ENCODE measurements around the genes OSTC, SEC24B, RRH, FAM241A and ALPK1.

- RRBS, 2 experiments = no CpG with 5 or more reads among the region's 1 CpG
Measured at GRCh38 chr4:108029988-108030209, 40.2 kb downstream of the HADH start.

GRCh38 chr4:108081324-108081843, 87.3 kb downstream of the LEF1 start:
- RRBS, 2 experiments = 86 to 94% methylated on average over 3 of the region's 16 CpGs

- RRBS, 2 experiments = no CpG with 5 or more reads among the region's 12 CpGs
Measured at GRCh38 chr4:108141350-108142050, 27.2 kb downstream of the LEF1 start.

DNA sequence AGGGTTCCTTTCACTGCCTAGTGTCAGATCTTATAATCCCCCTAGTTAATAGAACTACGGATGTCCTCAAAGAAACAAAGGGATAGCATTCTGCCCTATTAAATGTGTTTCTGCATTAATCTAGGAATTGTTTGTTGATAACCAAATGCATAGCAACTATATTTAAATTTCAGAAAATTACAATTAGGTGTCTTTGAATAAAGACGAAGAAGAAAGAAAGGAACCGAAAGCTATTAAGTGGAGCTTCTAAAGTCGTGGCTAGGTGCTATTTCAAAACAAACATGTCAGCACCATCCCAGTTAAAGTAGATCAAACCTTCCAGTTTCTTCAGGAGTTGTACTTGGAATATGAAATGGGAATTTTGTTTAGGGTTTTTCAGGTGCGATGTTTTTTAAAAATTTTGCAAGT, 201.2 kb upstream of the LEF1 start:
- RRBS, 2 experiments = no CpG with 5 or more reads among the region's 5 CpGs

DNA sequence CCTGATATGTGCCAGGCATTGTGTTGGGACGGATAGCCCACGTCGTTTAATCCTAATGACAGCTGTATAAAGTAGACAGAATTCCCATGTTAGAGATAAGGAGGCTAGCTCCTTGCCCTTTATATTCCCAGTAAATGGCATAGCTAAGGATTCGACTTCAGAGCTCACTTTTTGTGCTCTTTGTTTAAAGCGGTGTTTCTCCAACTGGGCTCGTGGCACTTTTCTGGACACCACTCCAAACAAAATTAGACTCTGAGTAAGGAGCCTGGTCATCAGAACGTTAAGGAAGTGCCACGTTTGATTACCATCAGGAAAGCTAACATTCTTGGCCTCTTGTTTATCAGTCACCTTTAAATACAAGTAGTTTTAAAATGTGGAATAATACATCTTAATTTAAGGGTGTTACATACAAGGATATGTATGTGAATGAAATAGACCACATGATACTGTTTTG, 1.1 kb downstream of the RPL34 start:
- RRBS, 2 experiments = no CpG with 5 or more reads among the region's 8 CpGs

DNA sequence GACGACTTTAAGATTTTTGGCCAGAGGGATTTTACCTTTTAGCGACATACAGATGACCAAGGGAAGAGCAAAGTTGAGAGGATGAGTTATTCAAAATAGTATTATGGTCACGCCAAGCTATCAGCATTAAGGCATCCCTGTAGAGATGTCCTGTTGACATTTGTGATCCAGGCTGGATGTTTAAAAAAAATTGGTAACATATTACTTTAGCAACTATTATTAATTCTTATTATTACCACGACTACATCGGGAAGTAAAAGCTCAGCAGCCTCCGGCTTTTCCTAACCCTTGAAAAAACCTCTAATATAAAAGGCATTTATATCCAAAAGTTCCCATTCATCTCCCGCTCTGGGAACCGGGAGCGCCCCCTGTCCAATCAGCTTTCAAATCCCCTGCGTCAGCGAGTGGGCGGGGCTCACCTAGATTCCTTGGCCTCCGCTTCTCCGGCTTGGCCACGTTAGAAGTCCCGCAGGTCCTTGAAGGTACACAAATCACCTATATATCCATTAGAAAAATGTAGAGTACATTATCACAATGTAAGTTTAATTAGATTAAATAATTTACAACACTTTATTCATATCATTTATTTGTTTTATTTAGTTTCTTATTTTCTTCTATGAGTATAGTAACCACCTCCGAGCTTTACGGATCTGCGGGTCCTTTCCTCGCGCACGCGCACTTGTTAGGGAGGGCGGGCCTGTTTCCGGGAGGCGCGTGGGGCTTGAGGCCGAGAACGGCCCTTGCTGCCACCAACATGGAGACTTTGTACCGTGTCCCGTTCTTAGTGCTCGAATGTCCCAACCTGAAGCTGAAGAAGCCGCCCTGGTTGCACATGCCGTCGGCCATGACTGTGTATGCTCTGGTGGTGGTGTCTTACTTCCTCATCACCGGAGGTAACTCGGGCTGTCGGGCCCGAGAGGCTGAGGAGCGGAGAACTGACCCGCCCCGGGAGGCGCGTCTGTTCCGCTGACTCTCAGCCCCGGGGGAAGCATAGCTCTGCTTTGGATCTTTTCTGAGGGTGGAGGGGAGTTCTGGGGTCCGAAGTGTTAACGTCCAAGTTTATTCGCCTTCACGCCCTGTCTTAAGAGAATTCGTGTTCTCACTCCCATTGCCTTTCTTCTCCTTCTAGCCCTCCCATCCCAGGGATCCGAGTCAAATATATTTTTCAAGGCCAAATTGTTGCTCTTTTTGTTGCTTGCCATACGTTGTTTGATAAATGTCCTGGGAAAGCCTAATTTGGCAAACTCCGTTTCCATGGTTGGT, at the start of gene OSTC:
TSS of gene OSTC (plus strand) at position 698 of the 1,263 bp plus-strand sequence.
- RRBS, 2 experiments = under 1 to 7% methylated on average over 13 of the region's 54 CpGs

DNA sequence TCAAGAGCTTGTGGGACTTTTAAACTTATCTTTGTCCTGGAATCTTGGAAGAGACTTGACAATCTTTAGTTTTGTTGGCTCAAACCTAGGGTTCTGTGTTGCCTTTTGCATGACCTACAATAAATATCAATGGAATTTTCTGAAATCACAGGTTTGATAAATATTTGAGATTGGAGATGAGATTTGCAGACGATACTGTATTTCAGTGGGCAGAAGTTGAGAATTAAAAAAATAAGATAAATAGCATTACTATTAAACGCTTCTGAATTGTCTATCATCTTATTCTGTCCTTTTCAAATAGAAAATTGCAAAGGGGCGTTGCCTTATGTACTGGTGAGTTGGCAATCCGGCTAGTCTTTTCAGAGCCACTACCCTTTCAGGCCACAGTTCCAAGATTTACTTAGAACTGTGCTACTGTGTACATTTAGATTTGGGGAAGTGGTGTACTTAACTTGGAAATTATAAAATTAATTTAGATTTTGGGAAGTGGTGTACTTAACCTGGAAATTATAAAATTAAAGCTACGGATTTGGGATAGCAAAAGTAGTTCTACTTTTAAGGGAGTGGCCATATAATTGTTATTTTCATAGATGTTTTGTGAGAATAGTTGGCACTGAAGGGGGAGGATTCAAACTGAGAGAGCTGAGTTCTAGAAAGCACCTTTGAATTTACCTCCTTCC, 962 bp downstream of the OSTC start:
- RRBS, 2 experiments = no CpG with 5 or more reads among the region's 5 CpGs

DNA sequence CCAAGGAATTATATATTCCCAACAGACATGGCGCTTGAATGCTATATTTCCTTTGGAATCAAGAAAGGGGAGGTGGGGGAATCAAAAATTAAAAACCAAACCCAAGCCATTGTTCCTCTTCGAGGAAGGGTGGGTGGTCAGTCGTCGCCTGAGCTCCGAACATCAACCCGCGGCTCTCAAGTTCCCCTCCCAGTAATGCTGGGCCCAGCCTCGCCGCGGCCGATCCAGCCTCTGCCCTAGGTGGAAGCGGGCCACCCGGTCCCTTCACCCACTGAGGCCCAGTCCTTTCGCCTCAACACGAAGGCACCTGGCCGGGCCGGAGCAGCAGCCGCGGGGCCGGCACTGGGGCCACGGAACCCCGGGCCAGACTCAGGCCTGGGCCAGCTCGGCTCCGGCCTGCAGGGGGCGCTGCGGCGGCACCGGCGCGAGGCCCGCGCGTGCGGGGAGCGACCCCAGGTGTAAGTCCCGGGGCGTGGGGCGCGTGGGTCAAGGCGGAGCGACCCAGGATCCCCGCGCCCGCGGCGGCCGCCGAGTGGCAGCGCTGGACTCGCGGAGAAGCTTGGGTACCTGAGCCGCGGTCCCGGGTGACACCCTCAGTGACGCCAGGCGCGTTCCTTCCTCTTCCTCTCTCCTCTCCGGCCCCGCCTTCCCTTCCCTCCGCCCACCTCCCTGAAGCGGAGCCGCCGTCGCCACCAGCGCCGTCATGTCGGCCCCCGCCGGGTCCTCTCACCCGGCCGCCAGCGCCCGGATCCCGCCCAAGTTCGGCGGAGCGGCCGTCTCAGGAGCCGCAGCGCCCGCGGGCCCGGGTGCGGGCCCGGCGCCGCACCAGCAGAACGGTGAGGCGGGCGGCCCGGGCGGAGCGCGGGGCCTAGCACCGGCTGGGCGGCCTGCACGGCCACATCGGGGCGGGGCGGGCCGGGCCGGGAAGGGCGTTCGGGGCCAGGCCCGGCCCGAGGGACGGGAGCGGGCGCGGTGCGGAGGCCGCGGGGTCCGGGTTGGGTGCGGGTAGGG, at the start of gene SEC24B:
TSS of gene SEC24B (plus strand) at position 649 of the 1,011 bp plus-strand sequence.
- RRBS, 2 experiments = 1 to 6% methylated on average over 61 to 70 of the region's 115 CpGs

DNA sequence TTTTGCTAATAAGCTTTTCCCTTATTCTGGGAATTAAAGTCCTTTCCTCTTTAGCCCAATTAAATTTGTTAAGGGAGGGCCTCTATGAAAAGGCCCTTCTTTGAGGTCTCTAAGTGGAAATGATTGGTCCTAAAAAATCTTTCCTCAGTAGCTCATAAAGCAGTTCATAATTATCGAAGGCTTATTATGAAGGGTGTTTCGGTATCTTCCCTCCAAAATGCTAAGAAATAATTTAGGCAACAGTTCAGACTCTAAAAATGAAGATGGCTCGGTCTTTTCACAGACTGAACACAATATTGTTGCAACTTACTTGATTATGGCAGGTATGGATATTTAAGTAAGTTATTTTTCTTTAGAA, at the start of gene RRH:
TSS of gene RRH (plus strand) at position 162 of the 358 bp plus-strand sequence.
- RRBS, 2 experiments = no CpG with 5 or more reads among the region's 3 CpGs

- RRBS, 2 experiments = no CpG with 5 or more reads among the region's 4 CpGs
Measured at GRCh38 chr4:110641934-110642256, 19.0 kb upstream of the PITX2 start.

DNA sequence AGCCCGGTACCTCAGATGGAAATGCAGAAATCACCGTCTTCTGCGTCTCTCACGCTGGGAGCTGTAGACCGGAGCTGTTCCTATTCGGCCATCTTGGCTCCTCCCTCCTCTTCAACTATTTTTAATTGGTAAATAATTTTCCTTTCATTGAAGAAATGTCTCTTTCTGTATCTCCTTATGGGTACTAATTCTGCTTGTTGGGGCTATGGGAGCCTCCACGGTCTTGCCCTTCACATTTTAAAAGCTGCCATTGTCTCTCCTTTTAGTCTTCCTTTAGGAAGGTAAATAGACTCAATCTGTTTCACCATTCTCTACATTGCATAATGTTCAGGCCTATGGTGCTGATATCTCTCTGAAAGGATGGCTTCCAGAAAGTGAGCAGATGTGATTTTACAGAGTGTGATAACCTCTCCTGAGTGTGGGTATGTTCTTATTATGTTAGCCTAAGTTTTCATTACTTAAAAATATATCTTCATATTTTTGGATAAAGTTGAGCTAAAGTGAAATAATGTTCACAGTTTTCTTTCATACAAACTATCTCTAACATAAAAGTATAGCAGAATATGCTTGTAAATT, 253.9 kb upstream of the PITX2 start:
- RRBS, 2 experiments = no CpG with 5 or more reads among the region's 7 CpGs

DNA sequence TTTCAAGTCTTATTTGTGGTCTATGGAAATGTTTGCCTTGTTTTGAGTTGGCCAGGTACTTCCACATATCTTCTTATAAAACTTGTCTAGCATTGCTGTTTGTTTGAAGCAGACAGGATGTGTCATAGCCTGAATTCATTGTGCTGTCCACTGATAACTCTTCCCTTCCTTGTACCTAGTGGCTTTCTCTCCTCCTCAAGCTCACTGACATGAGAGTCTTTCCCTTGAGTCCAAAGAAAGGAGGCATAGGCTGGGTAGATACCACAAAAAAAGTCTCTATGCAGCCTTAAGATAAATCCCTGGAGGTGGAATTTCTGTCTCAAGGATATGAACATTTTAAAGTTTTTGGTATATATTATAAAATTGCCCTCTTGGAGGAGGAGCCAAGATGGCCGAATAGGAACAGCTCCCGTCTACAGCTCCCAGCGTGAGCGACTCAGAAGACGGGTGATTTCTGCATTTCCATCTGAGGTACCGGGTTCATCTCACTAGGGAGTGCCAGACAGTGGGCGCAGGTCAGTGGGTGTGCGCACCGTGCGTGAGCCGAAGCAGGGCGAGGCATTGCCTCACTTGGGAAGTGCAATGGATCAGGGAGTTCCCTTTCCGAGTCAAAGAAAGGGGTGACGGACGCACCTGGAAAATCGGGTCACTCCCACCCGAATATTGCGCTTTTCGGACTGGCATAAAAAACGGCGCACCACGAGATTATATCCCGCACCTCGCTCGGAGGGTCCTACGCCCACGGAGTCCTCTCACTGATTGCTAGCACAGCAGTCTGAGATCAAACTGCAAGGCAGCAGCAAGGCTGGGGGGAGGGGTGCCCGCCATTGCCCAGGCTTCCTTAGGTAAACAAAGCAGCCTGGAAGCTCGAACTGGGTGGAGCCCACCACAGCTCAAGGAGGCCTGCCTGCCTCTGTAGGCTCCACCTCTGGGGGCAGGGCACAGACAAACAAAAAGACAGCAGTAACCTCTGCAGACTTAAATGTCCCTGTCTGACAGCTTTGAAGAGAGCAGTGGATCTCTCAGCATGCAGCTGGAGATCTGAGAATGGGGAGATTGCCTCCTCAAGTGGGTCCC, 58.8 kb upstream of the FAM241A start:
- RRBS, 2 experiments = no CpG with 5 or more reads among the region's 29 CpGs

- RRBS, 2 experiments = 1 to 5% methylated on average over 65 of the region's 120 CpGs
Measured at GRCh38 chr4:112145372-112146566, at the start of gene FAM241A. TSS of gene FAM241A (plus strand) at chr4:112145454.

DNA sequence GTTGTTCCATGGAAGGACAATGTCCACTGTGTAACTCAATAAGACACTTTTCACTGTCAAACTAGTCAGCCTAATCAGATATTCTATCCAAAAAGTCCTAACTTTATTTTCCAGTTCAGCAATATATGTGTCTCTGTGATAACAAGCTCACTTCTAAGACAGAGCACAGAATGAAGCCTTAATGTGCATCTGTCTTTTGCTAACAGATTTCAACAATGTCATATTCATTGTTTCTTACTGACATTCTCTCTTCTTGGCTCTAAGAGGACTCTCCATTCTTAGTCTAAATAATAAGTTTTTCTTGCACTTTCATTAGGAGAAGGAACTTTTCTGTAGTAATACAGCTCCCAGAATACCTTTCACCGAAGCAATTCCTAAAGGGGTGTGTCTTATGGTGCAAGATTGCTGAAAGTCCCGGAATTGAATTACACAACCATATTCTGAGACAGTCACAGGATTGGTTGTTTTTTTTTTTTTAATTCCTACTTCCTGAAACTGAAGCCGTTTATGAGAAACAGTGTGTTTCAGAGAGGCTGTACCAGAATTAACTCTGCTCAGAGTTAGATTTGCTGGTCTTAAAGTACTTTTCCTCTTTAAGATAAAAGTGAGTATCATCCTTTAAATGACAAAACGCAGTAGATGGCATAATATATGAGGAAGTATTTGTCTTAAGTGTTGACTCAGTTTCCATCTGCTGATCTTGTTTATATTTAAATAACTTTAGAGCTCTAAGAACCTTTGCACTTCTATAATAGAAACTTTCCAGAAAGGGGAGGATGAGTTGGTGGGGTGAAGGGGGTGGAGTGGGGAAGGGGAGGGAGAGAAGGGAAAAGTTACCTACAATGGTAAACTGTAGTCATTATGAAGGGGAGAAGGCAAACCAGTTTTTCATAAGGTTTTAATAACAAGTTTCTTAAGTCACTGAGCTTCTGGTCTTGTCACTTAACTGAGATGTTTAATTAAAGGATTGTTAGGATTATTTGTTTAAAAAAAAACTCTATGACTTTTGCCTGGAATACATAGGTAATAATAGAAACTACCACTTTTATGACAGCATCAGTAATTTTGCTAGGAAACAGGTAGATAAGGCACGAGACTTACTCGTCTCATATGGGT, at the start of gene ALPK1:
TSS of gene ALPK1 (plus strand) at position 504 of the 1,116 bp plus-strand sequence.
- RRBS, 2 experiments = no CpG with 5 or more reads among the region's 6 CpGs

DNA sequence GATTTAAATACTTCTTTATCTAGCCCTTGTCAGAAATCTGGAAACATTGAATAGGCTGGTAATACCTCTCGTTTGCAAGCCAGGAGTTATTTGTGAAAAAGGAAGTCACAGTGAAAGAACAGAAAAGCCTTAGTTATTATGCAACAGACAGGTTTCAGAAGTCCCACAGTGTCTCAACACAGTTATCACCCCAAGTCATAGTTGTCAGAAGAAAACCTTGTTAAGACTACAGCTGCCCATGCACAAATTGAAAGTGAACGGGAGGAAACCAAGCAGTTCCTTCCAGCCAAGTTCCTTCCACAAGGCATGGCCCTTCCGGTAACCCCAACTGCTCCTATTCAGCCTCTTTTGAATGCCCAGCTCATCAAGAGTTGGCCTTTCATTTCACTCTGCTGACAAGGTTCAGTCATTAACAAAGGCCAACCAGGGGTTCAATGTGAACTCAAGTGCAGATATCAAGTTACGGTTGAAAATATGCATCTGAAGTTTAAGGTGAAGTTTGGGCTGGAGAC, 15.5 kb downstream of the ALPK1 start:
- RRBS, 2 experiments = no CpG with 5 or more reads among the region's 4 CpGs

DNA sequence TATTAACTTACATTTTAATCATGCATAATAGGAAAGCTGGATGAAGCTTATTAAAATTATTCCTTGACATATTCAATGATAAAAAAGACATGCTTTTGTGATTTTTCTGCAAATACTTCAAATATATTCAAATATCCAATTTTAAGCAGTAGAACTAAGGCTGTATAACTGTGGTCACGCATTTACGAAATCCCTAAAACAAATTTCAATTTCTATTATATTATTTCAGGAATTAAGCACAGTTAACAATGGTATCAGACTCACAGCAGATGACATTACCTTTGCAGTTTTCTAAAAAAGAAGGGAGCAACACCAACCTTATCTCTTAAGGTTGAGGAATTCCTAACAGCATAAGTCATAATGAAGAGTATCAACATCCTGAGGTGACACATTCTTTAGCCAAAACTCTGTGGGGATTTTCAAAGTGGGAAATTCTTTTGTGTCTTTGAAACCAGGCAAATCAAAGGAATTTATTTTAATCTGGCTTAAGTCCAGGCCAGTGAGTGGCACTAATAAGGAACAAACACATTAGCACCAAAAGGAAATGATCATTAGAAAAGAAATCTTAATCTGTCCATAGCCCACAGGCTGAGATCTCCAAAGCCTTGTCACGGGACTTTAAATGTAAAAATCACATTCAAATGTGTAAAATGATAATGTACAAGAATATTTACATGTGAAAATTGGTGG, 110.0 kb downstream of the LARP7 start:
- RRBS, 2 experiments = no CpG with 5 or more reads among the region's 3 CpGs

DNA sequence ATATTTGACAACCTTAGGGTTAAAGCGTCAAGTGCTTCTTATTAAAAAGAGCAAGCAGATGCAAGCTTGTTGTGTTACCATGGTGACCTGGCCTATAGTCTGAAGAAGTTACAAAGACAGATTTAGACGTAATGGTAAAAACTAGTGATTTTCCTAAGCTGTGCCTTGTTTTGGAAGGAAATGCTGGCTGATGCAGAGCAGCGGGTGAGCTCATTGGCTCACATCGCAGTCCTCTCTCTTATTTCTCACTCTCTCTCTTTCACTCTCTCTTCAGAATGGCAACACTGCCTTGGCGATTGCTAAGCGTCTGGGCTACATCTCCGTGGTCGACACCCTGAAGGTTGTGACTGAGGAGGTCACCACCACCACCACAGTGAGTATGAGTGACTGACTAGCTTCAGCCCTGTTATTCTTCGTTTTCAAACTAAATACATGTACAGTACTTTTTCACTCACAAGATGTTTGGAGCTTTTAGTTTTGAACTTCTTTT, 243.8 kb downstream of the ANK2 start:
- RRBS, 2 experiments = no CpG with 5 or more reads among the region's 9 CpGs

DNA sequence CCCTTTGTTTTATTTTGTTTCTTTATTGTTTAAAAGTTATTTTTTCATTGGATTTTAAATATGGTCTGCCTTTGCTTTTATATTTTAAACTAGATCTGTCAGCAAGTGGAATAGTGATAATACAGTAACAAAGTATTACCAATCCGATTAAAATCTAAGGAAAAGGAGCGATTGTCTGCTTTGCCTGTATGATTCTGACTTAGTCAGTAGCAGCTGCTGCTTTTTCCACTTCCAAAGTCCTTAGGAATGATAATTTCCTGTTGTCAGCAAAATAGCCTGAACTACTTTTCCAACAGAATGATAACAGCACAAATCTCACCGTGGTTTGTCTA, 289.9 kb downstream of the ANK2 start:
- RRBS, 2 experiments = no CpG with 5 or more reads among the region's 3 CpGs

GRCh38 chr4:113471784-113472367, 289.7 kb downstream of the CAMK2D start:
- RRBS, 2 experiments = no CpG with 5 or more reads among the region's 5 CpGs

DNA sequence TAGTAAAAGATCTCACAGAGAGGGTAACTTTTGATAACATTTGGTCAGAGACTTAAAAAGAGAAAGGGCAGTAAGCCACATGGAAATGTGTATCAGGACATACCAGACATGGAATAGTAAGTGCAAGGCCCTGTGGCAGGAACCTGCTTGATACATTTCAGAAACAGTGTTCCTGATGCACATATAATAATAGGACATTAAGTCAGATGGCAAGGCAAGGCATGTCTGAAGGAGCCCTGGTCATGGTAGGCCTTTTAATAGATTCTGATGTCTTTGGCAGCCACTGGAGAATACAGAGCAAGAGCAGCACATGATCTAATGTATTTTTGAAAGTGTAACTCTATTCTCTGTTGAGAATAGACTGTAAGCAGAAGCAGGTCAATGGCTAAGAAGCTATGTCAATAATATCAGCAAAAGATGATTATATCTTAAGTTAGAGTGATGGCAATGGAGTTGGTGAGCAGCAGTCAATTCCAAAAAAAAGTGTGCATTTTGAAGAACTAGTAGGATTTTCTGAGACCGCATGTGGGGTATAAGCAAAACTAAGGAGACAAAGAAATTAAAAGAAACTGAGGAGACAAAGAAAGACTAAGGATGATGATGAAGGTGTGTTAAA, 279.6 kb downstream of the CAMK2D start:
- RRBS, 2 experiments = no CpG with 5 or more reads among the region's 1 CpG

Data from Panc1 (cell line).